Retinal pigment epithelial cell (primary cell): ENCODE measurements around the genes CYTH4, SH3BP1 and H1-0.

DNA sequence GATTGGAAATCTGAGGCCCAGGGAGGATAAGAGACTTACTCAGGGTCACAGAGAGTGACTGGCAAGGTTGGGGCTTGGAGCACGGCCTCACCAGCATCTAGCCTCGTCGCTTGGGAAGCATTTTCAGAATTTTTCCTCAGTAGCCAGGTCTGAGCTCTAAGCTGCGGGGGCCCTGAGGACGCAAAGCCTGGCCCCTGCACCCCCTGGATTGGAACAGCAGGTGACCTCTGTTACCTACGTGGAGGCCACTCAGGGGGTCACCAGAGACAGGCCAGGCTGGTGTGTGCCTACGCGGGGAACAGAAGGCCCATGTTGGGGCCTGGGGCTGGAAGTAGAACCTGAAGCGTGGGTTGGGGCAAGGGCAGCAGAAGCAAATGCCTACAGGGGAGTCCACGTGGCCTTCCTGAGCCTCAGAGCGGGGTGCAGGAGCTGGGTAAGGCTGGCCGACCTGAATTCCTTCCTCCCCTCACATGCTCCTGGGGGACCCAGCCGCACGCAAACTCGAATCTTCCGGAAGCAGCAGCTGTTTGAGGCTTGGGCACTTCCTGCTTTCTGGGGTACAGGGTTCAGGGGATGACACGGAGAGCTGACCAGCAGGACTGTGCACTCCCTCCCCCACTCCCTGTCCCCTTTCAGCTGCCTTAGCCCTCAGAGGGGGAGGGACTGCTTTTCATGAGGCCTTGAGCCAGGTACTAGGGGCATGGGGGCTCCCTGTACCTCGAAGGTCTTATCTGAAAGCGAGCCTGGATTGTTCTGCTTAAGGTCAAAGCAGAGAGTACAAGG is 1.3 kb downstream of the NCF4 start:
- RRBS: no CpG with 5 or more reads among the region's 19 CpGs

DNA sequence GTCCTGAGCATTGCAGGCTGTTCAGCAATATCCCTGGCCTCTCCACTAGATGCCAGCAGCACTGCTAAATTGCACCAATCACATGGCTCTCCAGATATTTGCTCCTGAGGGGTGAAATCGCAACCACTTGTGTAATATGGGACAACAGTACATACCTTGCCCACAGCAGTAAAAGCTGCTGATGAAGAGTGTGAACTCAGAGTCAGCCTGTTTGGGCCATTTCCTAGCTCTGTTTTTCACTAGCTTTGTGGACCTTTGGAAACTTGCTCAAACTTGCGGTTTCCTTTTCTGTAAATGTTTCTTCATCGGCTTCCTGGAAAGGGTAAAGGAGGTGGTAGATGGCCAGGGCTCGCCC is 12.9 kb downstream of the NCF4 start:
- RRBS: no CpG with 5 or more reads among the region's 4 CpGs

- RRBS: no CpG with 5 or more reads among the region's 16 CpGs
These were observed 12.9 kb upstream of the CSF2RB start for GRCh38 chr22:36900000-36901495.

- RRBS: no CpG with 5 or more reads among the region's 13 CpGs
These were observed 30.3 kb downstream of the TEX33 start for GRCh38 chr22:36977295-36977763.

DNA sequence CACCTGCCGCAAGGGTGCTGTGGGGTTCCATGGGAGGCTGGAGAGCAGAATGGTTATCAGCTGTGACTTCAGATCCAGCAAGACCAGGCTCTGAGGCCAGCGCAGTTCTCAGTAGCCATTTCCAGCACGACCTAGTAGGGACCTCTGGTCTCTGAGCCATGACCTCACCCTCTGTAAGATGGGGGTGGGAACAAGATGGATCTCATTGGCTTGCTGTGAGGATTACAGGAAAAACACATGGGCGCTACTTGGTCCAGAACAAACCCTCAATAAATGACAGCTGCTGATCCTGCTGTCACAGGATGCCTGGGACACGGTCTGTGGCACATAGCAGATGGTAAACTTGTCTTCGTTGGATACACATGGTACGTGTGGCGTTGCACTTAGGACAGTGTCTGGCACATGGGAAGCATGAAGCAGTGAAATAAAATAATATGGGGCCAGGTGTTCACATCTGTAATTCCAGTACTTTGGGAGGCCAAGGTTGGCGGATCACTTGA is 4.6 kb upstream of the KCTD17 start:
- RRBS: no CpG with 5 or more reads among the region's 9 CpGs

DNA sequence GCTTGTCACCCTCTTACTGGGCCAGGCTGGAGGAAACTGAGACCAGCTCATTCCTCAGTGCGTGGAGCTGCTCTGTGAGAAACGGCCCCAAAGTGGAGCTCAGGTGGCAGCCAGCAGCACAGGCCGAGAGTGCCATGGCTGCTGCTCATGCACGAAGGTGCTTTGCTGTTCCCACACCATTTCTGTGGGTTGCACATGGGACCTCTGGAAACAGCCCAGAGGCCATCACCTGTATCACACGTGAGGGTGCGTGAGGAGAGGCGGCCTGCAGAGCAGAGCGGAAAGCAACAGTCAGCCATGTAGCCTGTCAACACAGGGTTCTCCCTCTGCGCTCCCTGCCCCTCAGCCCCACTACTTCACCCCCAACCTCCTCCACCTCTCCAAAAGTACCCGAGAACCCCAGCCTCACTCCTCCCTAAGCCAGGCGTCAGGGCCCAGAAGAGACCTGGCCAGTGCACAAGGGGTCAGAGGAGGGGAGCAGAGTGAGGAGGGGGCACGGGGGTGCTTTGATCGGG is 14.2 kb upstream of the IL2RB start:
- RRBS: no CpG with 5 or more reads among the region's 13 CpGs

DNA sequence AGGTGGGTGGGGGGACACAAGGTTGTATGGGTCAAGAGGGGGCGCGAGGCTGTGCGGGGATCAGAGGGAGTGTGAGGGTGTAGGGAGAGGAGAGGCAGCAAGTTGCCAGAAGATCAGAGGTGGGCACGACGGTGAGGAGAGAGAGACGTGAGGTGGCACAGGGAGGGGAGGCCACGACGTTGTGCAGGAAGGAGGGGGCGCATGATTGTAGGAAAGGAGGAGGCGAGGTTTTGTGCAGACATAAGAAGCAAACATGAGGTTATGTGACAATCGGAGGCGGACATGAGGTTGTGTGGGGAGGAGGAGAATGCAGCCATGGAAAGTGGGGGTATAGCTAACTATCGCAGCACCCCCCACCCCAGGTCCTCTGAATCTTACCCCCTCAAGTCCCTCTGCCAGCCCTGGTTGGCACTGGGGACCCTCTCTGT is 12.7 kb downstream of the RAC2 start:
- RRBS: no CpG with 5 or more reads among the region's 13 CpGs

- RRBS: no CpG with 5 or more reads among the region's 12 CpGs
These were observed 601 bp downstream of the RAC2 start for GRCh38 chr22:37243249-37244086.

DNA sequence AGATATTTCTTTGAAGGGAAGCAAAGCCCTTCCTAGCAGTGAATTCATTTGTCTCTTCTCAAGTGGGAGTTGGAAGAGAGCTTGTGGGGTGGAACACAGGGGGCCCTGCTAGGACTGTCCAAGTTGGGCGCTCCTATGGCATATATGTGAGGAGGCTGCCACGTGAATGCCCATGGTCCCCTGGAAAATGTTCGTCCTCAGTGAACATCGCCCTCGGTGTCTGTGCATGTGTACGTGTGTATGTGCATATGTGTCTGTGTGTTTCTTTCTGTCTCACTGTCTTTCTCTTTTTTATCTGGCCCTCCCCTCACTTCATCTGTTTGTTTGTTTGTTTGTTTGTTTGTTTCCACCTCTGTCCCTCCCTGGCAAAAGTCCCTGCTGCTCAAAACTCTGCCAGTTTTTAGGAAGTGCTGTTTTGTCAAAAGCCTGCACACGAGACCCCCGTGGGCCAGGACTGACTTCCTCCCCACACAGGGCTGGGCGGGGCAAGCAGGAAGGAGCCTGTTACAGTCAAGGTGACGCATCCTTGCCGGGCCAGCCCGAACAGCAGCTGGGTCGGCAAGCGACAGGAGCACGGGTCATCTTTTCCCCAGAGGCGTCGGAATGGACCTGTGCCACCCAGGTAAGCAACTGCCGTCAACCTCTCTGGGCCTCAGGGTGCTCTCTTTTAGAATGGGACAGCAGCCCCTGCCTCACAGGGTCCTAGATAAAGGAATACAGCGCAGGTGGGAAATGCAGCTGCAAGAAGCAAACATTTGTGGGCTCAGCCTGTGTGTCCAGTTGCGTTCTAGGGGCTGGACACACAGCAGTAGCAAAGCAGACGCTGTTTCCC is at the start of gene CYTH4:
CYTH4 (plus strand) TSS at position 542 of the 832 bp plus-strand sequence.
- RRBS: no CpG with 5 or more reads among the region's 21 CpGs

GRCh38 chr22:37302381-37303382 is 20.4 kb downstream of the CYTH4 start:
- RRBS: no CpG with 5 or more reads among the region's 29 CpGs

- RRBS: no CpG with 5 or more reads among the region's 12 CpGs
These were observed 9.1 kb downstream of the CARD10 start for GRCh38 chr22:37510012-37510586.

DNA sequence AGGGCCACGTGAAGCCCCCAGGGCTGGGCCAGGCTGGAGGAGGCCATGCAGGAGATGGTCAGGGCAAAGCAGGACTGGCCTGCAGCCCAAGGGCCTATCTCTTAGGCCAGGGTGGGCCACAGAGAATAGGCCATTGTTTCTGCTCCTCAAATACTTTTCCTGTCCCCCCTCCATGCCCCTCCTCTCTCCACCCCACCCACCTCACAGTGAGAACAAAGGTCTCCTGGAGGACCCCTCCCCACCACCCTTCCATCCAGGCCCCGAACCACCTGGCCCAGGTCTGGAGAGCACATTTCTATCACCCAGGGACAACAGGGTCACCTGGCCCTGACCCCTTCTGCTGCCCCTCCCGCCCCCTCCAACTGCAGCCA is 8.2 kb upstream of the CDC42EP1 start:
- RRBS: no CpG with 5 or more reads among the region's 3 CpGs

- RRBS: 1% methylated on average over 3 of the region's 8 CpGs
These were observed 12.5 kb upstream of the LGALS2 start for GRCh38 chr22:37592336-37592887.

DNA sequence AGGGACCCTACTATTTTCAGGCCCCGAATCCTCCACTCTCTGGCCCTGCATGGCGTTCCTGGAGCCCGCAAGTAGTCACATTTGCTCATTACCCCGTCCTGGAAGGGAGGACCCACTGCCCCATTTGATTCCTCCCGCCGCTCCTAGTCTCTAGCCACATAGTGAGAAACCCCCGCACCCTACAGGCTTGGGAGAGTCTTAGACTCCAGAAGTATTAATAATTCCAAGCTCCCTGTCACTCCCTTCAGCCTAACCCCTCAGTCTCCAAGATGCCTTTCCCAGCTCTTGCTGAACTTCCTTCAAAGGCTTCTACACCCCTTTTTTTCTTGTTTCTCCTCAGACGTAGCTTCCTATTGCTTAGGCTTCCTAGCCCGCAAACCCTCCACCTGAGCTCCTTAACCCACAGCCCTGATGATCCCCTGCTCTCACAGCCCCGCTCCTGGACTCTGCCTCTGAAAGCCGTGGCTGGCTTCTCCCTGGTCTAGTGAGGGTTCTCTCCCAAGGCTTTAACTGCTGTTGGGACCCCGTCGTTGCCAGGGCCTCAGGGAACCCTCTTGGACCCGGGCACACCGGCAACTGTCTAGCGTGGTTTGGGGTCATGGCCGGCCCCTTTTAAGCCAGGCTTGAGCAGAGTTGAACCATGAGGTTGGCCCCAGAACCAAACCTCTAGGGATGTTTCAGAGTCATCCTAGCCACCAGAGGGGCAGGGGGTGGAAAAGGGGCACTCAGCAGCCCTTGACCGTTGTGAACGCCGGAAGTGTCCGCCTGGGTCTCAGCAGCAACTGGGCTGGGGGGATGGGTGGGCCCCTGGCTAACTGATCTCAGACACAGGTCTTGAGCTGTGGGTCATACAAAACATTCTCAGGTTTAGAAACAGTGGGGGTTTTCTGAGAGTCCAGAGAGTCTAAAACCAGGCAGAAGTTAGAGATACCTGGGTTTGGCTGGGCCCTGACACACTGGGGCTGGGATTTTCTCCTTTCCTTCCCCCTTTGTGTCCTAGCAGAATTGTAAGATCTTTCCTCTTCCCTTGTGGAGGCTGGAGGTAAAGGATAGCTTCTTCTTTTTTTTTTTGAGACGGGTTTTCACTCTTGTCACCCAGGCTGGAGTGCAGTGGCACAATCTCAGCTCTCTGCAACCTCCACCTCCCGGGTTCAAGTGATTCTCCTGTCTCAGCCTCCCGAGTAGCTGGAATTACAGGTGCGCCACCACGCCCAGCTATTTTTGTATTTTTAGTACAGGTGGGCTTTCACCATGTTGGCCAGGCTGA is 1.1 kb downstream of the GGA1 start:
- RRBS: no CpG with 5 or more reads among the region's 26 CpGs

GRCh38 chr22:37623268-37624325 is 15.0 kb downstream of the GGA1 start:
- RRBS: no CpG with 5 or more reads among the region's 27 CpGs

GRCh38 chr22:37624610-37625390 is 14.7 kb upstream of the SH3BP1 start:
- RRBS: no CpG with 5 or more reads among the region's 11 CpGs

GRCh38 chr22:37639170-37639845 is at the start of gene SH3BP1:
Gene SH3BP1 (plus strand): TSS chr22:37639669.
- RRBS: 2% methylated on average over 16 of the region's 58 CpGs

DNA sequence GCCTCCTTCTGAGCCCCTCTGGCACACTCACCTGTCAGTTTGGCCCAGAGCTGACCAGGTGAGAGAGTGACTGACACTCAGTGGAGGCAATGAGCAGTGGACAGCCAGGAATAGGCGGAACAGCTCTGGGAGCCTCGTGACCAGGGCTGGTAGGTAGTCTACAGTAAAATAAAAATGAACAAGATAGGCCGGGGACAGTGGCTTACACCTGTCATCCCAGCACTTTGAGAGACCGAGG is 4.0 kb upstream of the PDXP start:
- RRBS: no CpG with 5 or more reads among the region's 4 CpGs

DNA sequence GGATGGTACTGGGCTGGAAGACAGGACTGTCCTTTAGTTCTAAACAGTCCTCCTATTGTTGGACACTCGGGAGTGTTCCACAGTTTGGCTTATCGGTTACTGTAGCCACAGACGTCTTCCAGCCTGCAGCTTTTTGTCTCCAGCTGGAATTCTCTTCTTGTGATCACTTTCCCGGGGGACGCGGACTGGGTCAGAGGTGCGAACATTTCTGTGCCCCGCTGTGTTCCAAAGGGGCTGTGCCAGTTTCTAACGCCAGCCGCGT is 6.2 kb downstream of the PDXP start:
- RRBS: no CpG with 5 or more reads among the region's 11 CpGs

DNA sequence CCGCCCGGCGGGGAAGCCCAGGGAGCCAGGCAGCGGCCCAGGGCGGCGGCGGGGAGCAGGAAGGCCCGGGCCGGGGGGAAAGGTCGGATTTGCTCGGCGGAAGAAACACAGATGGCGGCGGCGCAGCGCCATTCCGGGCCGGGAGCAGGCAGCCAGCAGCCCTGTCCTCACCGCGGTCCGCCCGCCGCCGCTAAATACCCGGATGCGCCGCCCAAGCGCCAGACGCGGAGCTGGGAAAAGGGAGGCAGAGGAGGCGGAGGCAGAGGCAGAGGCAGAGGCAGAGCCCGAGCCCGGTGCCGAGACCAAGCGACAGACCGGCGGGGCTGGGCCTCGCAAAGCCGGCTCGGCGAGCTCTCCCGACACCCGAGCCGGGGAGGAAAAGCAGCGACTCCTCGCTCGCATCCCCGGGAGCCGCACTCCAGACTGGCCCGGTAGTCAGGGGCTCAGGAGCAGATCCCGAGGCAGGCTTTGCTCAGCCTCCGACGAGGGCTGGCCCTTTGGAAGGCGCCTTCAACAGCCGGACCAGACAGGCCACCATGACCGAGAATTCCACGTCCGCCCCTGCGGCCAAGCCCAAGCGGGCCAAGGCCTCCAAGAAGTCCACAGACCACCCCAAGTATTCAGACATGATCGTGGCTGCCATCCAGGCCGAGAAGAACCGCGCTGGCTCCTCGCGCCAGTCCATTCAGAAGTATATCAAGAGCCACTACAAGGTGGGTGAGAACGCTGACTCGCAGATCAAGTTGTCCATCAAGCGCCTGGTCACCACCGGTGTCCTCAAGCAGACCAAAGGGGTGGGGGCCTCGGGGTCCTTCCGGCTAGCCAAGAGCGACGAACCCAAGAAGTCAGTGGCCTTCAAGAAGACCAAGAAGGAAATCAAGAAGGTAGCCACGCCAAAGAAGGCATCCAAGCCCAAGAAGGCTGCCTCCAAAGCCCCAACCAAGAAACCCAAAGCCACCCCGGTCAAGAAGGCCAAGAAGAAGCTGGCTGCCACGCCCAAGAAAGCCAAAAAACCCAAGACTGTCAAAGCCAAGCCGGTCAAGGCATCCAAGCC is at the start of gene H1-0:
H1-0 (plus strand) TSS at position 221 of the 1,054 bp plus-strand sequence.
- RRBS: 11% methylated on average over 39 of the region's 78 CpGs